Hair follicle dermal papilla cell (primary cell): ENCODE measurements around a stretch of chr10.

- CAGE, long polyA plus RNA, result no peak
Measured at GRCh38 chr10:133378-133916, 1.8 kb upstream of the ZMYND11 start.

DNA sequence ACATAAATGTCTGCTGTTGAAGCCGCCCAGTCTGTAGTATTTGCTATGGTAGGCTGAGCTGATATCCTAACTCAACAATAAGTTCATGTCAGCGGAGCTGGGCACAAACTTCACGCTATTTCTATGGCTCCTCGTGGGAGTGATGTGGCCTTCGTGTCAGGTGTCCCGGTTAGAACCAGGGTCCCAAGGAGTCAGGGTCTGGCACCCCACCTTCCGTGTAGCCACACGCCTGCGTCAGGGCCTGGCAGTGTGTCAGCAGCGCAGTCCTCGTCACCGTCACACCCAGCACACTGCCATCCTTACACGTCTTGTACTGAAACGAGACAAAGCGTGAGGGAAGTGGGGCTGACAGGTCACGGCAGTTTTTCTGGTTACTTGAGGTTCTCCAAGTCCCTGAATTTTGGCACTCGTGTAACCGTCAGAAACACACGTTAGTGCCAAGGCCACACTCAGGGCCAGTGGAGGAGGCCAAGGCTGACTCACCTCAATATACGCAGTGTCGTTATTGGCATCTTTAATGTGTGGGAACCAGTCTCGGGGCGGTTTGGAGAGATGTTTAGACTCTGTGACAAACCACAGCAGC, 254.6 kb downstream of the ZMYND11 start:
- CAGE, long polyA plus RNA, result no peak

DNA sequence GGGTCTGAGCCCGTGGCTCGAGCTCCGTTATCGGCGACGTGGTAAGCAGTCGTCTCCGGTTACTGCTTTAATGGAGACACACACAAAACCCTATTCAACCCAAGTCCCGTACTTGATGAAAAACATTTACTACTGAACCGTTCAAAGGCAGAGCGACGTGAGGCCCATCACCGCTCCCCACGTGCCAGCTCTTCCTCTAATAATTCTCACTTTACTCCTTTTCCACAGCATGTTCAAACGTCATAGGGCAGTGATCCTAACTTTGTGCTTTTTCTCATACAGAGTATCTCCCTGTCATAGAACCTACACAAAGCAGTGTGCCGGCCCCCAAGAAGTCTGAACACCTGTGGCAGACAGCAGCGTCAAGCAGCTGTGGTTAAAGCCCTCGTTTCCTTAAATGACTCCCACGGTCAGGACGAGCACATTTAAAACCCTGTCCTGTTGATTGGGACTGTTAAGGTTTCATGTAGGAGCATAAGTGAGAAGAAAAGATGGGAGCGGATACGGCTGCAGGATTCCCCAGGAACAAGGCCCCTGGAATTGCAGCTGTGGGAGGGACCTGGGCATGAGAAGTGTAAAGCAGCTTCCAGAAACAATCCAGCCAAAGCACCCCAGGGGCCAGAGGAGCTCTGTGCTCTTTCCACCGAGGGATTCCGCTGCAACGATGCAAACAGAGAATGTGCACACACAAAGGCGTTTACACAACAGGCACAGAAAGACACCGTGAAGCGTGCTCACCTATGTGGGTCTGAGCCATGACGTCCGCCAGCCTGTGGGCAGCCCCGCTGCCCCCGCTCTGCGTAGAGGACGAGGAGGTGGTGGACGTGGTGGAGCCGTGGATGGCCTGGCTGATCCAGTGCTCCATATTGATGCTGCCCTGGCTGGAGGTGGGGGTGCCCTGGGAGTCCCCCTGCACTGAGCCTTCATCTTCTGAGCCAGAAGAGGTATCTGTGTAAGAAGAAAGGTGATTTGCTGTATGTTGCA, 267.1 kb downstream of the DIP2C start:
- CAGE, long polyA plus RNA, result no peak

DNA sequence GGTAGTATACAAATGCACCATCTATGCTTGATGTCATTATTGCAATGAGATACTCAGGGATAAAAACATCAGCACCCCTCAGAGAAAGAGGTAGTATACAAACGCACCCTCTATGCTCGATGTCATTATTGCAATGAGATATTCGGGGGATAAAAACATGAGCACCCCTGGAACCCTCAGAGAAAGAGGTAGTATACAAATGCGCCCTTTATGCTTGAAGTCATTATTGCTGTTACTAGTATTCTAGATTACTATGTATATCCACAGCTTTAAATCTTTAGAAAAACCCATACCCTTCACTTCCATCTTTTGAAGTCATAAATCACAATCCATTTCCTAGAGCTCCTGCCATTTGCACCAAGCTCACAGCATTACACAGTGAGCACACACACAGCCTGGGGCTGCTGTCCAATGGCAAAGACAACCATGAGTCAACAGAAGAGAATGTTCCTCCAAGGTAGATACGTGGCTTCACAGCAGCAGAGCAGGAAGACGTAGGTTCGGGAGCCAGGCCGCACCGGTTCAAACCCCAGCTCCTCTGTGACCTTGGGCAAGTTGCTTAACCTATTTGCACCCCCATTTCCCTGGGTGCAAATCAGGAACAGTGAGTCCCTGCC, 234.7 kb downstream of the DIP2C start:
- CAGE, long polyA plus RNA, result no peak

DNA sequence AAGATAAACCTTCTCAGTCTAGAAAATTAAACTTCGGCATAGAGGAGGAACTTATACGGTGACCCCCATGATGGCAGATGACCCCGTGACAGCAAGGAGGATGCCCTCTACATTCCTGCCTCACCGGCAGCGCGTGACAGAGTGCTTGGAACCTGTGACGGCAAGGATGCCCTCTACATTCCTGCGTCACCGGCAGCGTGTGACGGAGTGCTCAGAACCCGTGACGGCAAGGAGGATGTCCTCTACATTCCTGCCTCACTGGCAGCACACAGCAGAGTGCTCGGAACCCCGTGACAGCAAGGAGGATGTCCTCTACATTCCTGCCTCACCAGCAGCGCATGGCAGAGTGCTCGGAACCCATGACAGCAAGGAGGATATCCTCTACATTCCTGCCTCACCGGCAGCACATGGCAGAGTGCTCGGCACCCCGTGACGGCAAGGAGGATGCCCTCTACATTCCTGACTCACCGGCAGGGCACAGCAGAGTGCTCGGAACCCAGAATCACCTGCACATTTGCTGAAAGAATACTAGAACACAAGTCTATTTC, 231.0 kb downstream of the DIP2C start:
- CAGE, long polyA plus RNA, result no peak

DNA sequence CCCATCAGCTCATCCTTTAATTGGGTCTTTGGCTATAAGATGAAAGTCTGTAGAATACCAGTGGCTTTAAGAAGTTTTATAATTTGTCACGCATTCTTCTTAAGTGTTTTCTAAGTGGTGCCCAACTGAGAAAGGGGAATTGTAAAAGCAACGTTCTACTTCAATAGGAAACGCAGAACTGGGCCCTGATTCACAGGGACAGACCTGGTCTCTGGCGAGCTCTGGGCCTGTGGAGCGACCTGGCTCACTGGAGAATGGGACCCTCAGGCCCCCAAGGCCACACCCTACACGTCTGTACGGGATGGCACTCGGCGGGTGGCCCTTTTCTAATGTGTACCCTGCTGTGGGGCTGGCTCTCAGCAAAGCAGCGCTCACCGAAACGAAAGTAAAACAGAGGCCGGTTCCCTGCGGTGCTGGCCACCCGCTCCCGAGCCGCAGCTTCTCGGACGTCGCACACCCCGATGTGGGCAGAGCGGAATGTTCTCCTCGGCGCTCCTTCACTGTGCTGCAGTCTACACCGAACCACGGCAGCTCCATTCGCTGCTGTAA, 205.0 kb downstream of the DIP2C start:
- CAGE, long polyA plus RNA, result no peak

- CAGE, long polyA plus RNA, result no peak
Measured at GRCh38 chr10:520369-520764, 169.1 kb downstream of the DIP2C start.

GRCh38 chr10:619750-620380, 69.6 kb downstream of the DIP2C start:
- CAGE, long polyA plus RNA, result no peak

DNA sequence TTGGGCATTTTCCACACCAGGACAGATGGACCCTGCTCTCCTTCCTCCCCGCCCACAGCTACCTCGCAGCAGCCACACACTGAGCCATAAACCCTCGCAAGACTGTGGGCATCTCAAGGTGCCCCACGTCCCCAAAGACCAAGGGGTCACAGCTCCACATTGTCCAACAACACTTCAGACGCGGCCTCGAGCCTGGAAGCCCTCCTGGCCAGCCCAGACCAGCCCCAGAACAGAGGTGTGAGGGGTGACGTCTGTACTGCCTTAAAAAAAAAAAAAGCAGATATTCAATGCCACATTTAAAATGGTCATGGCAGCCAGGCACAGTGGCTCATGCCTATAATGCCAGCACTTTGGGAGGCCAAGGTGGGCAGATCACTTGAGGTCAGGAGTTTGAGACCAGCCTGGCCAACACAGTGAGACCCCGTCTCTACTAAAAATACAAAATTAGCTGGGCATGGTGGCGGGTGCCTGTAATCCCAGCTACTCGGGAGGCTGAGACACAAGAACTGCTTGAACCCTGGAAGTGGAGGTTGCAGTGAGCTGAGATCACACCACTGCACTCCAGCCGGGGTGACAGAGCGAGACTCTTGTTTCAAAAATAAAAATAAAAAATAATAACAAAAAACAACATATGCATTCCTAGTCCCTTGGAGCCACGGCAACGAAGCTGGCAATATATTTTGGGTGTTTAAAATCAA, 36.5 kb downstream of the DIP2C start:
- CAGE, long polyA plus RNA, result no peak

DNA sequence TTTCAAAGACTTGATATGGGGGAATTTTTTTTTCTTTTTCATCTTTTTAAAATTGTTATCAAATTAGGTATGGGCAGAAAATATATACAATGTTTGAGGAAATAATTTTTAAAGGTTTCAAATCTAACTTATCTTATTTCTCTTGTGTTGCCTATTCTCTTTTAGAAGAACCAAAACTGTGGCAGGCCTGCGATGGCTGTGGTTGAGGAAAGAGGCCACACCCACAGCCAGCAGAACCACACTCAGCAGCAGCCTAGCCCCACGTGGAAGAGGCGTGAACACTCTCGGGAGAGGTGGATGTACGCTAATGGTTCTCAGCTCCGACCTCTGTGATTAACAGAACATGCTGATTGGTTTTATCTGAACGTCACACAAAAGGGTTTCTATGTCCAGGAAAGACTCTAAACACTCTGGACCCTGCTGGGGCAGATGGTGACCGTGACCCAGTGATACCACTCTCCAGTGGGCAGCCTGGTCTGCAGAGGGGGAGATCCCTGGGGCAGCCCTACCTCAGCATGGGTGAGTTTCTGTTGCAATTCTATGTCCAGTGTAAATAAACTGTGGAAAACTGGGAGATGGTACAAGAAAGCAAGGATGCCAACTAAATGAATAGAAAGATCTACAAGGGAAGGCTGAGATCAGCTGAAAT, 26.7 kb downstream of the DIP2C start:
- CAGE, long polyA plus RNA, result no peak

- CAGE, long polyA plus RNA, result no peak
Measured at GRCh38 chr10:679987-680822, 9.3 kb downstream of the DIP2C start.

- CAGE, long polyA plus RNA, result no peak
Measured at GRCh38 chr10:807591-808403, 118.3 kb upstream of the DIP2C start.

- CAGE, long polyA plus RNA, result no peak
Measured at GRCh38 chr10:823606-824065, 107.9 kb downstream of the LARP4B start.

- CAGE, long polyA plus RNA, result no peak
Measured at GRCh38 chr10:985431-986008, 2.7 kb upstream of the GTPBP4 start.

- CAGE, long polyA plus RNA, result no peak
Measured at GRCh38 chr10:986990-988183, 847 bp upstream of the GTPBP4 start.

DNA sequence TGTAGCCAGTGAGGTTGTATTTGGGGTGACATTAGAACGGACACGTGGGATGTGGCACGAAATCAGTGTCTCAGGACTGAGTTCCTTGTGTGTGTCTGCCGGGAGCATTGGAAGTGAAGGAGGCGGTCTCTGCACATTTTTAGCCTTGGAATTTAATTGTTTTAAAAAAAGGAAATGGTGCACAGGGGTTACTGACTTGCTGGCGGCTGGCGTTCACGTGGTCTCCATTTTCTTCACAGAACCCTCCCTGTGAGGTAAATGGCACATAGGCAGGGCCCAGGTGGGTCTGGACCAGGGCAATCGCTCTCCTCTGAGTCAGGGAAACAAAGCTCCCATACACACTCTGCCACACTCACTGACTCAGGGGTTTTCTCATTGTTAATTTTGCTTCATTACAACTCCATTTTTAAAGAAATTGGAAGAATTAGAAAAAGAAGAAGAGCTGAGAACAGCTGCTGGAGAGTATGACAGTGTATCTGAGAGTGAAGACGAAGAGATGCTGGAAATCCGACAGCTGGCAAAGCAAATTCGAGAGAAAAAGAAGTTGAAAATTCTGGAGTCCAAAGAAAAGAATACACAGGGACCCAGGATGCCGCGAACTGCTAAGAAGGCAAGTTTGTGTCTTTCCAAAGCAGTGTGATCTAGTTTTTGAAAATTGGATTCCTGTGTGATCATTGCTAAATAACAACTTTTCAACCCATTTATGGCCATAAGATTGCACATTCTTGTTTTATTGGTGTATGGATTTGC, 13.4 kb downstream of the IDI2 start:
- CAGE, long polyA plus RNA, result no peak

- CAGE, long polyA plus RNA, result no peak
Measured at GRCh38 chr10:1074157-1075002, 18.2 kb downstream of the WDR37 start.

DNA sequence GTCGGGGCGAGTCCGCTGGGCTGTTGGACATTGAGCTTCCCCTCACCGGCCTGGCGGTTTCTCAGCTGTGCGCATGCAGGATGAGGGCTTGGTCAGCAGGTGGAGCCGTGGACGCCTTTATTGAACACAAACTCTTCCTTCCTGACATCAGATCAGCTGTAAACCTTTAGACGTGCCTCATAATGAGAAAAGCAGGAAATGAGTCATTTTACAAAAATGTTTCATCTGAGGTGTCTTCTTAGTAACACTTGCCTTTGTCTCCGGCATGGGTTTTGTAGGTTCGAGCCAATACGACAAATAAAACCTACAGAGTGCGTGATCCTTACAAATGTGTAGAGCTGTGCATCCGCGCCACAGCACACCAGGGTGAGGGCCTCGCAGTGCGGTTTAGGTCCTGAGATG, 54.0 kb downstream of the WDR37 start:
- CAGE, long polyA plus RNA, result no peak

DNA sequence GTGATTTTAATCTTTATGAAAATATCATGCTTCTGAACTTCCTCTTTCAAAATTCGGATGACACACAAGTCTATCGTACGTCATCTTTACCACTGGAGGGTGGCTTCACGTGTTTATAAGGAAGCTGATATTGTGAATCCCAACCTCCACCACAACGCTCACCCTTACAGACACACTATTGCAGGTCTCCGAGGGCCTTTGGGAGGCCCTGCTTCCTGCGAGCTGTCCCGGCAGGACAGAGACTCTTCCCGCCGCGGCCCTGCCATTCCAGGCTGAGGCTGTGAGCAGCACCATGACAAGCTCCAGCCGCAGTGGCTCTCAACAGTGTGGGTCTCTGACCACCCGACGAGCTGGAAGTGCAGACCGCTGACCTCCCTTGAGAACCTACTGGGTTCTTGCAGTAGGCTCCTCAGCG, 303.3 kb downstream of the WDR37 start:
- CAGE, long polyA plus RNA, result no peak

DNA sequence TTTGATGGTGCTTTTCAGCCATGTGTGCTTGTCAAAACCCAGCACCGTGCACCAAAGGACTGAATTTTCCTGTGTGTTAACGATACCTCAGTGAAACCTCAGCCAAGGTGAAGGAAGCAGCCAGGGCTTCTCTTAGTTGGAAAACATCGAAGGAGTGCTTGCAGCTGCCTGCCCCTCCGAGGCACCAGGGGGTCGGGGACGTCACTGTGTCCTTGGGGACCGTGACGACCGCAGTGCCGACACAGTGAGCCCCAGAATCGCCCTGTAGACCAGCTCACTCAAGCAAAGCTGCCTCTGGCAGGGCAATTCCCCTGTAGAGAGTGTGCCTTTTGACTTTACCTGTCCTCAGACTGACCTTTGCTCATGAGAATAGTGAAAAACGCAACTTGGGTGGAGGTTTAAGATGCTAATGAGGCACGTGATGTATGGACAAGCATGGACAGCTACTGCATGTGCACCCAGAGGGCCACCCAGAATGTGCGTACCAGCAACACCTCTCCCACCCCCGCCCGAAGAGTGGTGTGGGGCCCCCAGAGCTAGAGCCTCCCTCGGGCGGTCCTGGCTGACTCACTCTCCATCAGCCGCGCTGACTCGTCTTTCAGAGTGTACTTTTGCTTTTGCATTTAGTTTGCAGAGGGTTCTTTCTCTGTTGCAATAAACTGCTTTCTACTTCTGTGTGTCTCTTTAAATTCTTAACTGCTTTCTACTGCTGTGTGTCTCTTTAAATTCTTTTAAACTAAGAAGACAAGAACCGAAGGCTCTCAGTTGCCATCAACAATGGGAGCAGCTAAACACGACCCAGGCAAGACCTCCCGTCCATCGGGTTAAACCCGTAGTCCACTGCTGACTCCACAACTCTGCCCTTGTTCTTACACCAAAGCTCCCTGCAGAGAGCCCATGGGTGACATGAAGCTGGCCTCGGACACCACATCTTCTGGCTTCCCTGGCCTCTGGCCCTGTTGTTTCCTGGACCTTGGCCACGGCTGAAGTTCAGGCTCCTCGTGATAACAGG, 271.7 kb downstream of the ADARB2 start:
- CAGE, long polyA plus RNA, result no peak